Mononuclear cell (primary cell): ENCODE results near the gene MAB21L1.

- RRBS: no CpG with 5 or more reads among the region's 33 CpGs
Observed at GRCh38 chr13:32586081-32586359, 232 bp upstream of the PDS5B start.

DNA sequence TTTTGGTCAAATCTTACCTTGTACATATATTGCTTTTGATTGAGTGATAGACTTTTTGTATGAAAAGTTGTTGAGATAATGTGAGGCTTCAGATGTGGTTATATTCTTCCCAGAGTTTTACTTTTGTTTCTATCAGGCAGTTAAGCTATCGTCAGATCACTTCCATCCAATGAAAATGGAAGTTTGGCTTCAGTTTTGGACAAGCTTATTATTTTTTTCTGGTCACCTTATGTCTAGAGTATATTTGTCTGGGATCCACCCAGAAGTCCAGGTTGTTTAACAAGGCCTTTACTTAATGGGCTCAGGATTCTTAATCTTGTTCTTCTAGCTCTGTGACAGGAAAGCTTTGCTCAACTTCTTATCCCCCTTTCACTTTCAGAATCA lies 150.8 kb downstream of the PDS5B start:
- RRBS: no CpG with 5 or more reads among the region's 1 CpG

- RRBS: no CpG with 5 or more reads among the region's 7 CpGs
Observed at GRCh38 chr13:32762788-32763811, 176.8 kb downstream of the PDS5B start.

- RRBS: no CpG with 5 or more reads among the region's 8 CpGs
Observed at GRCh38 chr13:32774683-32775403, 188.6 kb downstream of the PDS5B start.

GRCh38 chr13:33112449-33113186 lies 96.4 kb downstream of the KL start:
- RRBS: no CpG with 5 or more reads among the region's 16 CpGs

DNA sequence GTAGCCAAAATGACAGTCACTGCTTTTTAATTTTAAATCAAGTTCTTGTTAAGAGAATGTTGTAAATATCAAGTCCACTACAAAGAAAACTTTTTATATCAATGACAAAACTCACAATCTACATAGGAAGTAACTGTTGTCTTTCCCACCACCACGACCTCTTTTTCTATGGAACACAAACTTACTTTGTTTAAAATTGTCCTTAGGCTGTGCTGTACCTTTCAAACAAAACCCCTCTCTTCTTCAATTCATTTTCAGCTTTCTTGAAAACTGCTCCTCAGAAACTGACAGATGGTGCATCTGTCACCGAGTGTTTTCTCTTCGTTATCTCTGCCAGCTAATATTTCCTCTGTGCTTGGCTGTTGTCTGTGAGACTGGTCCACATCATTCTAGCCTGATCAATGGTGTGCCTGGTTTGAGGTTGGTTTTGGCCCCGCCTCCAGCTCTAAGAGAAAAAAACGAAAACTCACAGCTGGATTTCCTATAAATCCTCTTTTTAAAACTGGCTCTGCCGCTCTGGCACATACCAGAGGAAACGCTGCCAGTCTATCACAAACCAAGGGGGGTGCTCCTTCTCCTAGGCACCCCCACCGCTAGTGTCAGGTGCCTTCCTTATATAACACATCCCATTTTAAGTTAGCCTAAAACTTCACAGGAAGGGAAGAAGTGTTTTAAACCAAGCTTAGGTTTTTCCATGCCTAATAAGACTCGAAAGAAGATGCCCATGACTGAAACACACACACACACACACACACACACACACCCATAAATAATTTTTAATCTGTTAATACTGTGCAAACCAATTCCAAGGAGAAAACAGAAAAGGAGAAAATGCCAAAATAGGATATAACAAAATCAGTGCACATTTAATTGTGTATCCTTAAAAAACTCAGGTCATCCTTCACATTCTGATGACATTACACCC lies 79.7 kb downstream of the STARD13 start:
- RRBS: no CpG with 5 or more reads among the region's 9 CpGs

GRCh38 chr13:33207297-33208015 lies 78.1 kb downstream of the STARD13 start:
- RRBS: no CpG with 5 or more reads among the region's 5 CpGs

- RRBS: no CpG with 5 or more reads among the region's 6 CpGs
Observed at GRCh38 chr13:33230274-33231087, 55.1 kb downstream of the STARD13 start.

- RRBS: no CpG with 5 or more reads among the region's 2 CpGs
Observed at GRCh38 chr13:33232860-33233314, 52.7 kb downstream of the STARD13 start.

DNA sequence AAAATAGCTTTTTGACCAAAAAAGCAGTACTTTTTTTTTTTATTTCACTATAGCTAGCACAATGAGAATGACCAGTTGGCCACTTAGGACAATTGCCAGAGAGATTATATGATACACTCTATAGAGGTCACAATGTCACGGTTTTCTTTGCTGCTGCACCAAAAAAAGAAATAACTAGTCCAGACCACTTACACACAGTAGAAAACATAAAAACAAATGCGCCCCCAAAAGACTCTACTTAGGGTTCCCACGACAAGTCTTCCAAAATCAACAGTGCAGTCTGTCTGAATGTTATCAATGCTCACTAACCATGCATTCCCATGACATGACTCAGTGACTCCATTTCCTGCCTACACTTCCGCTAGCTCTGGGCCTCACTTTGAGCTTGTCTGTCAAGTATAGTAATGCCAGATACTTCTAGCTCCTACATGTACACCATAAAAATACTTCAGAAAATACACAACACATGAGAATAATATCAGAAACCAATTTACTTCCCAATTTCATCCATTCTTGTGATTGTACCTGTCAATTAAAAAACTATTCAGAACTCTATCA lies 209.2 kb upstream of the STARD13 start:
- RRBS: no CpG with 5 or more reads among the region's 4 CpGs

DNA sequence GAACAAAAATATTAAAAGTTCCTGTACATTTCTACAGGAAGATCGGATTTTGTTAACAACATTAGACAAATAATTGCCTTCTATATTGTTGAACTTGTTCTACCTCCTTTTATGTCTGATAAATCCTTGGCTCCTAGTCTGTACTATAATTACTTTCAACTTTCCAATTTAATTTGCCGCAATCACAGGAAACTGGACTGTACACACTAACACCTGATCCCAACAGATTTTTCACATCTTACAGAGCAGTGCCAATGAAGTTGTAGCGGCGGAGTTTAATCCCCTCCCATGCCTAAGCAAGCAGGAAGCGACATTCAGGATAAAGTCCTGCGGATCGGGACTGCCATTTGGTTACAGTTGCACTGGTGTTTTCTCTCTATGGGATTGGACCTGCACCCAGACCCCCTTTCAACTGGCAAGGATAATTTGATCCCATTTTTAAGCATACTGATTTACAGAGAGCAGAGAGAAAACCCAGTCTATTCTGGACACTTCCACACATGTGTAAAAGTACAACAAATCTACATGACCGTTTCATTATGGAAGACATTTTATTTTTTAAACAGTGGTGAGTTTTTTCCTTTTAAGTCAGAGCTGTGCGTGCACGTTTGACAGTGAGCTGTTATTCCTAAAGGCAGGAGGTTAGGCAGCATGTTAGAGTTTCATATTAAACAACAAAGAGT lies 141.9 kb upstream of the RFC3 start:
- RRBS: no CpG with 5 or more reads among the region's 10 CpGs

DNA sequence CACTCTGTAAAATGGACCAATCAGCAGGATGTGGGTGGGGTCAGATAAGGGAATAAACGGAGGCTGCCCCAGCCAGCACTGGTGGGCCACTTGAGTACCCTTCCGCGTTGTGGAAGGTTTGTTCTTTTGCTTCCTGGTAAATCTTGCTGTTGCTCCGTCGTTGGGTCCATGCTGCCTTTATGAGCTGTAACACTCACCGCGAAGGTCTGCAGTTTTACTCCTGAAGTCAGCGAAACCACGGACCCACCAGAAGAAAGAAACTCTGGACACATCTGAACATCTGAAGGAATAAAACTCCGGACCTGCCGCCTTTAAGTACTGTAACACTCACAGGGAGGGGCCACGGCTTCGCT lies 135.1 kb upstream of the RFC3 start:
- RRBS: no CpG with 5 or more reads among the region's 13 CpGs

DNA sequence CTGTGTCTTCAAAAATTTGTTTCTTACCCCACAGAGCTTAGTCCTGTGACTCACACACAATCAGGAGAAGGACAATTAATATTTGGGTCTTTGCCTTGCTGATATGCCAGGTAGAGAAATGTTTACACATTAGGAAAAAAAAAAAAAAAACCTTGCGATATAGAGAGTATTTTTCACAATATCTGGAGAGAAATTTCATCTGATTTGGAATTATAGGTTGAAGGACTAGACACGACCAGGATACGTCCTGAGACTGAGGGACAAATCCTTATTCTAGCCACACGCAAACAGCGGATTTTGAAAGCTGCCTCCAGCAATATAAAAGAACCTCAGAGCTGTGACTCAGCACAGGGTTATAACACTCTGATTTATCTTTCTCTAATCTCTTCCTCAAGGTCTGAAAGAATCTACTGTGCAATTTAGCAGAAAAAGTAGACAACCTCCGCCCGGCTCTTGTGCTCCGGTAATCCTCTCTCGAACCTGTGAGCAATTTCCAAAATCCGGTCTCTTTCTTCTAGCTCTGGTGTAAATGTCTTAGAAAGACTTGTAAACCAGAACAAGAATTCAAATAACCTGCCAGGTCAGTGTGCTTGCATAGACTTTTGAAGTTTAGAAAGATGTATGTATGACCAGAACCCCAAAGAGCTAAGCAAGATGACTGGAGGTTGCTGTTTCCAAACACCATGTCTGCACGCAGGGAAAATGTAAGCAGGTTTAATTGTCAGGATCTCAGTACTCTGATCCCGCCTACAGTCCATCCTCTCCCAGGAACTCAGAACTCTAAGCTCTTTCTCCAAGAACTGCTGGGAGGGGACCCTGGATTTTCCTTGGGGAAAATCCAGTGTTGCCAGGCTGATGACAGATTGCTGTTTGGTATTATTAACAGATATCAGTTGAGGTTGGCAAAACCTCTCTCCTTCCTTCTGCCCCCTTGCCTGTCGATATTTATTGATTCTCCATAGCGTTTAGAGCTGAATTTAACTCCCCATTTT lies 338.0 kb downstream of the RFC3 start:
- RRBS: no CpG with 5 or more reads among the region's 14 CpGs

- RRBS: 4% methylated on average over 47 of the region's 87 CpGs
Observed at GRCh38 chr13:34942597-34943554, 806 bp downstream of the NBEA start.

- RRBS: no CpG with 5 or more reads among the region's 3 CpGs
Observed at GRCh38 chr13:35124113-35124394, 182.0 kb downstream of the NBEA start.

GRCh38 chr13:35476107-35476995 lies at the start of gene MAB21L1:
Gene MAB21L1 (minus strand): TSS chr13:35476689.
- RRBS: 3% methylated on average over 2 of the region's 30 CpGs

DNA sequence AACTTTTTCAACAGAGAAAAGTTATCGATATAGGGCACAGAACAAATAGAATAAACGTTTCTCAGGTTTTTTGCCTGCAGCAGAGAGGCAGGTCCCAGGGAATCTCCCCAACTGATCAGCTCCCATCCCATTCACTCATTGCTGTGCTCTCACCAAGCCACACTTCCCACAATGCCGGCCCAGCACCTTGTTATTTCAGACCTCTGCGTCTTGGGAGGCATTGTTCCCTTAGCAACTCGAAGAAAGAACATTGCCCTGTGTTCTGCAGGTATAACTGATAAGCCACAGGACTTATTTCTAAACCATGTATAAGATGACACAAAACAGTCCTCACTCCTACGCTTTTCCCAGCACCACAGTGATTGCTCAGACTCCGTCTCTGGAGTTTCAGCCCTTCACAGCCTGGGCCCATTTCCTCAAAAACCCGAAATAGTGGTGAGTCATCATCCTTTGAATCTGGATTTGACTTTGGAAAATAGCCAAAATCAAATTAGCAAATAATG lies 100.4 kb downstream of the DCLK1 start:
- RRBS: no CpG with 5 or more reads among the region's 8 CpGs

GRCh38 chr13:36060905-36061583 lies 70.1 kb downstream of the DCLK1 start:
- RRBS: no CpG with 5 or more reads among the region's 4 CpGs

GRCh38 chr13:36125605-36126196 lies 5.5 kb downstream of the DCLK1 start:
- RRBS: no CpG with 5 or more reads among the region's 33 CpGs